Left cardiac atrium (tissue), 1 donor: Measurements from ENCODE around the gene LLPH.

DNA sequence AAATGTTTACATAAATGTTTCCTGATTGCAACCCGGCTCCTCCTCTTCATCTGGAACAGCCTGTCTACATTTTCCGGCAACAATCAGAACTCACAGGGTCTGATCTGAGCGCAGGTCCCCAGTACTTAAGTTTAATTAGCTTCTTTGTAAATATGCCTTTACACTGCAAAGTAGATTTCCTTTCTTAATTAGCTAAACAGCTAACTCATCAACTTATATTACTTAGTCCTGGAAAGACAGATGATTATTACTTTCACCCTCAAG, 213.0 kb downstream of the MON2 start:
- PRO-cap, result no peak

DNA sequence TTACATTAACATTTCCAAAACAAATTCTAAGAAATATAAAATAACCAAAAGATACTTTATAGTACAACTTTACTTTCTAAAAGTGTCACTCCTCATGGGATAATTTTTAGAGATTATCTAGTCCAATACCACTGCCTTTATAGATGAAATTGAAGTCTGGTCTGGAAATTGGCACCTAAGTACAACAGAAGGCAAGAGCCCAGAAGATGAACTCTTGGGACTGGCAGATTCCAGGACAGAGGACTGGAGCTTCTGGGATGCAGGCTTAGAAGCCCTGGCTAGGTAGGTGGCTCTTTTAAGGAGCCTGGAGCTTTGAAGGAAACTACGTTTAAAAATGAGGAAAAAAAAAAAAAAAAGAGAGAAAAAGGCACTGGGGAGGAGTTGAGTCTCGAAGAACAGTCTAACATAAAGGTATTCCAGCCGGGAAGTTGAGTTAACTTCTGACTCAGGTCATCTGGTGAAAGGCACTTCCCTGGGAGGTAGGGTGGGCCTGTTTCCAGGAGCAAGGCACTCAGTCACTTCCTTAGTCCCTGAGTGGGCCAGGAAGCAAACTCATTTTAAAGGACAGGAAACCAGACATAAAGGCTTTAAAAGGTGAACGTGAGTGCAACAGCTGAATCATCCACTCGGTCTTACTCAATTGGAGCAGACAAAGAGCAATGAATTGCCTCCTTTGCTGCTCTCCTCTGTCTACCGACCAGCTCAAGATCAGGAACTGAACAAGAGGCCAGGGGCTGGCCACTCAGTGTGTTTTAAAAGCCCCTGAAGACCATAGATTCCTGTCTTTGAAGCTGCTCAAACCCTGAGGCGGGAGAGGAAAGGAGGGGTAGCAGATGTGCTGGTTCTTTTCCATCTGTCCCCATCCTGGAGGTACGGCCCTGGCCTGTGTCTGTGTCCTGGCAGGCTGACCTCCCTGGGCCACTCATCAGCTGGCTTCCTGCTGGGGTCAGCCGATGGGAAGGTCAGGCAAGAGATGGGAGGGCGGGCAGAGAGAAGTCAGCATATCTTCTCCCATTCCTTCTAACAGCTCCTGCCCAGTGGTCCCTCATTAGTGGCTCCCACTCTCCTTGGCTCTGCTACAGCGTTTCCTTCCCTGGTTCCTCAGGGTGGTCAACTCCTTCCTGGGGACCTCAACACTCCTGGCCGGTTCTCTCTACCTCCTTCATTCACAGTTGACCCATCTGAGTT, 149.0 kb downstream of the PPM1H start:
- PRO-cap, result no peak

DNA sequence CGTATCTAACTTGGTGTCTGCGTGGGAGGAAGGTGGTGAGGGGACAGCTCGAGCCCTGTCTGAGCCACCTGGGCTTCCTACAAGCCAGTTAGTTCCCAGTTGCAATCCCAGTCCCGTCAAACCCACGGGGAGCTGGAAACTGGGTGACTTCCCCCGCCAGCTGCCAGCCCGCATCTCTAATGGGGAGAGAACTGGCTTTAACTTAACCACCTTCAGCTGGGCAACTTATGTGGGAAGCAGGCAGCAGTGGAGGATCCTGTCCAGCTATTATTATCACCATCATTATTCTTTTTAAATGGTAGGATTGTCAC, 404 bp downstream of the SRGAP1 start:
- PRO-cap, result no peak

DNA sequence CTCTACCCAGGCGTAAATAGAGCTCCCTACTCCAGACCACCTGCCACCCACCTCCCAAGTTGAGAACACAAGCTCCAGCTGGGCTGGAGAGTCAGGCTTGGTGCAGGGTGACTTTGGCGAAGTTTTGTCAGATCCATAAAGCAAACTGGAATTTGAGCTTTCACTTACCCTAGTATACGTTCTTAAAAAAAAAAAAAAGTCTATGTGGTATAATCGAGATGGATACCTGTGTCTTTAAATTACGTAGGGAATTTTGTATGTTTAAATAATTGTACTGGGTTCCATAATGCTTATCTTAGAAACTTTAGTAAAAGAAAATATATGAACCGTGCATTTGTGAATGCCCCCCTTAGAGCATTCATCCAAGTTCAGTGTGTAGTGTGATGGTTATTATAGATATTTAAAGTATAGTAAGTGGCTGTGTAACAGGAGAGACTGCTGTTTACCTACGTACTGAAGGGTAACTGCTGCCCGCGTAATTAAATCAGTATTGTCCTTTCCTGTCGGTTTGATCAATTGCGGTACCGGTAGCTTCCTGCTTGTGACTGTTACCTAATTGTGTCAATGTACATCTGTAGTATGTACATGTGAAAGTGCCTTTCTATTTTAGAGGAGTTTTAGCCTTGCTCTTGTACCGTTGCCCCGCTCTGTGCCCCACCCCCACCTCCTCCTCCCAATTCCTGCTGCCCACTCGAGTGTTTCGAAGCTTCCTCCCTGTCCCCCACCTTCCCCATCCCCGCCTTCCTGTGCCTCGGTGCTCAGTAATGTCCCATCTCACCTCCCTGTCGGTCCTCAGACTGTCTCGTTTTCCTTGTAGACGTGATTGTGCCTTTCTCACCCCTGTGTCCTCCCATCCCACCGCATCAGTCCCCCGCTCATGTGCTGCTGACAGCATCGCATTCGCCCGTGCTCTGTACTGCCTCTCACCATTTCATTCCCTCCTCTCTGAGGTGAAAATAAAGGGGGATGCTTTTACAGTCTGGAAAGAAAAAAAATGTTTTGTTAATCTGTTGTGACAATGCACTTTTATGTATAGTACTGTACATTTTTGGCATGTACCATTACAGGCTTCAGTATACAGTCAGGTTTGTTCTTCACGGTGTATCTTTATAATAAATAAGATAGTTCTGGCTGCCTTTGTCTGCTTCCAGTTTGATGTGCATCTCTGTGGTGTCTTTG, 75.0 kb downstream of the KICS2 start:
- PRO-cap, result no peak

GRCh38 chr12:64405328-64405584, 1.1 kb downstream of the XPOT start:
- PRO-cap, result no peak

- PRO-cap, result no peak
These were observed 4.0 kb upstream of the TBK1 start for GRCh38 chr12:64447687-64448624.

GRCh38 chr12:64465641-64465982, 13.7 kb downstream of the TBK1 start:
- PRO-cap, result no peak

GRCh38 chr12:64596295-64596834, 13.9 kb upstream of the RASSF3 start:
- PRO-cap, result no peak

DNA sequence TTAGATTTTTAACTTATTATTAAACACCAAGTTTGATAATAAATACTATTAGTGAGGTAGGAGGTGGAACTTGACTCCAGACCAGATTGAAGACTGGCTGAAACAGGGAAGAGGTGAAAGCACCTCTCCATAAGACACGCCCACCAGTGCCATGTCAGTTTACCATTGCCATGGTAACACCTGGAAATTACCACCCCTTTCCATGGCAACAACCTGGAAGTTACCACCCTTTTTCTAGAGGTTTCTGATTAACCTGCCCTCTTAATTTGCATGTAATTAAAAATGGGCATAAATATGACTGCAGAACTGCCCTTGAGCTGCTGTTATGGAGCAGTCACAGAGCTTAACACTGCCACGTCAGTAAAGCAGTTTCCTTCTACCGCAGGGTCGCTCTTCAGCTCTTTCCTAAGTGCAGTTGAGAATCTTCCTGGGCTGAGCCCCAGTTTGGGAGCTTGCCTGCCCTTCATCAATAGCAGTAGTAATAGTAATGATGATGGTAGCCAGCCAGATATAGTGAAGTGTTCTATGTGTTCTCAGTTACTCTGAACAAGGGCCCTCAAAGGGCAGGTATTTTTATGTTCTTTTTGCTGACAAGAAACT, 55.2 kb downstream of the RASSF3 start:
- PRO-cap, result no peak

DNA sequence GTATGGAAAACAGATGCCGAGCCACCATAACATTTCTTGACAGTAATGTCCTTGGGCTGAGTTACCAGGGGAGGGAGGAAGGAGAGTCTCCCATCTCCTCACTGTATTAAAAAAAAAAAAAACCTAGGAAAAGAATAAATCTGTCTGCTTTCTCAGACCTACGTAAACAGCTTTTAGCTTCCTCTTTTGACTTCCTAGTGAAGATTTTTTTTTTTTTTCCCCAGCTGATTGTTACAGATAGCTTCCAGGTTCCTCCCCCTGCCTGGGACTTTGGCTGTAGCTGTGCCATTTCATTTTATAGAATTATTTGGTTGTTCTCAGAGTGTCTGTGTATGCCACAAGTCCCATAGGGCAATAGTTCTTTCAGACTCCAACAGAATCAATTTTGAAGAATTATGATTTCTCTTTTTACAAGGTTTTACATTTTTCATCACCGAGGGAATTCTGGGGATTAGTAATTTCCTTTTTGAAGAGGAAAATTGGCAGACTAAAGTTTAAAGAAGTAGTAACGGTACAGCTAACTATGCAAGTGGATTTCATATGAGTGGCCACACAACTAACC, 23.1 kb upstream of the GNS start:
- PRO-cap, result no peak

DNA sequence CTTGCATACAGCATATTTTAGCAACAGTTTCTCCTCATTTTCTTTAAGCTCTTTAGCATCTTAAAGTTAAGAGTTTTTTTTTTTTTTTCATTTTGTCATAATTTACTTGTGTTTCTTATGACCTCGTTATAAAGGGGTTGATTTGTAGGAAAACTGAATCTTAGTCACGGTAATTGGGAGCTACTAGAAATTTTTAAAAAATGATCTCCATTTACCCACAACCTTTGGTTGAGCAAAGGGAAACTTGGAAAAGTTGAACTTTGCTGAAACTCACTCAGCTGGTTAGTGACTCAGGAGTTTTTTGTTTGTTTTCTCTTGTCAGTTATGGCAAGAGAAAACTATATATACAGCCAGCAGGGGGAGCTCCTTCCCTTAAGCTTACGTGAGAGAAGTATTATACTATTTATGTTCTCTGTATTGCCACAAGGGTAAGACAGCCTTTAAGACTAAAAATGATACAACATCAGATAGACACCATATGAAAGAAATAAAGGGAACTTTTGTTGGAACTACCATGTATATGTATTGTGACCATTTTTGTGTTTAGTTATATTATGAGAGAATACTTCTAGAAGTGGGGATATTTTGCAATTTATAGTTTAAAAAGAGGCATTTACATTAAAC, 28.3 kb upstream of the TBC1D30 start:
- PRO-cap, result no peak

DNA sequence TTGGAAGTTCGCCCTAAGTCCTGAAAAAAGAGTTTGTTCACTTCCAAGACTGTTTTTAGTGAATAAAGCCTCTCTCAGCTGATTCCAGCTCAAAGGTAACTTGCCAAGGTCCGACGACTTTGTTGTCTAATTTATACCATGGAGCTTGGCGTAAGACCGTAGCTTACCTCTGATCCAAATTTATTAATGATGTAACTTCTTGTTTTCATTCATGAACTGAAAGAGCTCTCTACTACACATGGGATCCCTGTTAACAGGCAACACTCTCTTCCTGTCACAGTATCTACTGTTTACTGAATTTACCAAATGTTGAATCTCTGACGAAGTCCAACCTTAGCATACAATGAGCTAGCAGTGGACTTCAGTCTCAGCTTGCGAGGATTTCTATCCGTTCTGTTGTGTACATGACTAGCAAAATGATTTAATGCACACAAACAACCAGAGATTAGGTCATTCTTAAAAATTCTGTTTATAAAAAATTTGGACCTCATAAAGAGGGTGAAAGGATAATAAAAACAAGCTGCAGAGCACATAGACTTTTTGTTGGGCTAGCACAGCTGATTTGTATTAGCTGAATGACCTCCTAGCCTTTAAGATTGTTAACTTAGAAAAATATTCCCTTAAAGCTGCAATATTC, 49.1 kb downstream of the MSRB3 start:
- PRO-cap, result no peak

DNA sequence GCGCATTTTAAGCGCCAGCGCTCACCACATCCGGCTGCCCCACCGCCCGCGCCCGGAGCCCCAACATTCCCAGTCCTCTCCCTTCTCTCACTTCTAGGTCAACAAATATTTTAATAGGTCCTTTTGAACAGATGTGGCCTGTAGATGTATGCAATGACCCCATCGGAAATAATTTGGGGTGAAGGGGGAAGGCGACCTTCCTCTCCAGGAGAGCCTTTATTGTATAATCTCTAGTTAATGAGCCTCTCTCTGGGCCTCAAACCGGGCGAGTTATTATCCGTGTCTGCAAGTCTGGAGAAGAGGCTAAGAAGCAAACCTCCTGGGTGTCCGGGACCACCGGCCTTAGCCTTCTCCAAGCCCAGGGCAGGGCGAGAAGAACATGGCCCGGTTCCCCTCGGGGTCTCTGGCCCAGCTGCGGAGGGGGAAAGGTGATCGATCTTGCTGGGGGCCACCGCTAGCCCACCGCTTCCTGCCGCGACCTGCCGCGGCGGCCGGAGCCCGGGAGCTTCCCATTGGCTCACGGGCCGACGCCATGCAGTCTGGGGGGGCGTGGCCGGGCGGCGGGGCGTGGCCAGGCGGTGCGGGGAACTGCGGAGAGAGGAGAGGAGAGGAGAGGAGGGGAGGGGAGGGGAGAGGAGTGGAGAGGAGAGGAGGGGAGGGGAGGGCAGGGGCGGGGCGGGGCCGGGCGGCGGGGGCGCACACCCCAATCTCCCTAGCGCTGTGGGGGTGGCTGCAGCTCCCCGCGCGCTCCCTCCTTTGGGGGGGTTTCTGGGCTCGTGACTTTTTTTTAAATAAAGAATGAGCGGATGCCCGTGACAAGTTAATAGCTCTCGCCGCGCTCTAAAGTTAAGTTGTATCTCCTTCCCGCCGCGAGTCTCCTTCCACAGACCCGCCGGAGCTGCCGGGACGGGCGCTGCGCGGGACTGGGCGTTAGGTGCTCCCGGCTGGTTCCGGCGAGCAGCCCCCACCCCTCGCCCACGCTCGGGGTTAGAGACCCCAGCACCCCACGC, 83.0 kb upstream of the HMGA2 start:
- PRO-cap, result unidirectional peak, minus-strand start at position 481 of the sequence

- PRO-cap, result no peak
These were observed 1.1 kb downstream of the HMGA2 start for GRCh38 chr12:65825380-65825861.

- PRO-cap, result no peak
These were observed 71.6 kb downstream of the HMGA2 start for GRCh38 chr12:65895430-65896766.

DNA sequence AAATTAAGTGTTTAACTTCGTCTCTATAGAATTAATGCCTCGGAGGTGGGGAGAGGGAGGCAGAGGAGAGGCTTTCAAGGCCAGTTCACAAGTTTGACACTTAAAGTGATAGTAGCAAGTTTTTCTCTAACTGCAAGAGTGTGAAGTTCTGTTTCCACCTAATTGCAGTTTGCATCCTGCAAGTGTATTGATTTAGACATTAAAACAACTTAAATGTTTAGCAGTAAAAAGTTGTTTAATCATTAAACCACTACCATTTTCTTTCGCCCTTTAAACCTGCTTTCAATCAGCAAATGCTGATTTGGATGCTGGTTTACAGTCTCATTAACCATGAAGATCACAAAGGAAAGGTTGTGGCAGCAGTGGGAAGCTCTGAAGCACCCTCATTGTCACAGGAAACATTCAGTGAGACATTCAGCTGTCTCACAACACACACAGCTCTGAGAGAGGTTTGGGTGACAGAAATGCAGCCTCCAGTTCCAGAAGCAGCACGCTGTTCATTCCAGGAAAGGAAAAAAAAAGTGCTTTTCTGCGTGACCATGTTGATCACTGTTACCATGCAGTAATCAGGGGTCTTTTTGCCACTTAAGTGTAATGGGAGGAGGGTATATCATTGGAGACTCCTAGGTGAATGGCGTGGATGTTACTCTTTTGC, 102.2 kb downstream of the HMGA2 start:
- PRO-cap, result no peak

DNA sequence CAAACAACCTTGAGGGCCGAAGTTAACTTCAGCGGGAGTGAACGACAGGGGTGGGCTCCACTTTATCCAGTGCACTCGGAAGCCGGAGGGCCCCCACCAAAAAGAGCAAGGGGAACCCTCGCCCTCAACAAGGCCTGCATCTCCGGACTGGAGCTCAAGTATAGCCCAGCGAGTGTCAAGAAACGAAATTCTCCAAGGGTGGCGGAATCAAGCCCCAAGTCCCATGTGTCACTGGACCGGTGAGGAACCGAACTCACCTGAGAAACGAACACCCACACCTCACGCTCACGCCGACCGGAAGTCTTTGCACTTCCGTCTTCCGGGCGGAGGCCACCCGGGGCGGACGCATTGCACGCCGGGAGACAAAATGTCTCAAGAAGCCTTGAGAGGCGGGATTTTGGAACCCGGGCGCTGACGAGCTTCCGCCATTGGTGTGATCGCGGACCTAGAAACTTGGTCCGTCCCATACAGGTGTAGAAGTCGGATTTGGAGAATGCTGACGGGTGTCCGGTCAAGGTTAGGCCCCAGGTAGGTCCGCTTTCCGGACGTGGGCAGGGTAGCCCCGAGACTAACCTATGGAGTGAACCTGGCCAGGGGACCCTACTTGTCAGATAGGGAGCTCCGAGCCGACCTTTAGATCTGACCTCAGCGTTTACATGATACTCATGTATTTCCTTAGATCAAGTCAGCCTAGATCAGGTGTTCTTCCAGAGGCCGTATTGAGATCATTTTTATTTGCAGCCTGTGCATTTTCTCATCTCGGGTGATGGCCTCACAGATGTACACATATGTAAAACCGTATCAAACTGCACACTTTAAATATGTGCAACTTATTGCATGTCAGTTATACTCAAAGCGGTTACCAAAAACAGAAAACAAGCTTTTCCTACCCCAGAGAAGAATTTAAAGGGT, at the start of gene LLPH:
Gene LLPH, minus strand, starts transcription at position 303 of the 912 bp plus-strand sequence.
- PRO-cap, result bidirectional peak, plus-strand start at position 414 of the sequence, minus-strand start at position 302 of the sequence

DNA sequence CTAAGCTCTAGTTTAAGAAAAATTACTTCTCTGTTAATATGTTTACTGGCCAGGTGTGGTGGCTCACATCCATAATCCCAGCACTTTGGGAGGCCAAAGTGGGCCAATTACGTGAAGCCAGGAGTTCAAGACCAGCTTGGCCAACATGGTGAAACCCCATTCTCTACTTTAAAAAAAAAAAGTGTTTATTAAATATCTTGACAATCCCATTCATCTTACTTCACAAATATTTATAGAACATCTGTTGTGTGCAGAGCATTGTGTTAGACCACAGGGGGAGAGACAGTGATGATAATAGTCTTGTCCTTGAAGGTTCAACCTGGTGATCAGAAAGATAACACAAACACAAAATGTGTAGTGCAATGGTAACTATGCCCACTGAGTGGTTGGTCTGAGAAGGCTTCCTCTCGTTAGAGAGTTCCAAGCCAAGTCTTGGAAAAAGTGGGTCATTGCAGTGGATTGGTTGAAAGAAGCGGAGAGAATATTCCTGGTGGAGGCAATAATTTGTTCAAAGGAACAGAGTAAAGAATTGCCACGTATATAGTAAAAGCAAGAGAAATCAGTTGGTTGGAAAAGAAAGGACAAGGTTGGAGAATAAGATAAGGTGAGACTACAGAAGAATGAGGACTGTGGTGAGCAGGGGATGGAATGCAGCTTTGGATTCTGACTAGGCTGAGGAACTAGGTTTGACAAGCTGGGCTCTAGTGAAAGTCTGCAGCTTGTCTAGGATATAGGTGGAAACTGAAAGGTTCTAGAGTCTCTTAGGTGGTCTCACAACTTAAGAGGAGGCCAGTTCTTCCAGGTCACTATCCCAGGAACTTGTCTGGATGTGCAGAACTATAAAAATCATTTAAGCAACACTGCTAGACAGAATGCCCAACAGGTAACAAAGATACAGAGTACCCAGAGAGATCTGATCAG, 42.4 kb downstream of the IRAK3 start:
- PRO-cap, result no peak

DNA sequence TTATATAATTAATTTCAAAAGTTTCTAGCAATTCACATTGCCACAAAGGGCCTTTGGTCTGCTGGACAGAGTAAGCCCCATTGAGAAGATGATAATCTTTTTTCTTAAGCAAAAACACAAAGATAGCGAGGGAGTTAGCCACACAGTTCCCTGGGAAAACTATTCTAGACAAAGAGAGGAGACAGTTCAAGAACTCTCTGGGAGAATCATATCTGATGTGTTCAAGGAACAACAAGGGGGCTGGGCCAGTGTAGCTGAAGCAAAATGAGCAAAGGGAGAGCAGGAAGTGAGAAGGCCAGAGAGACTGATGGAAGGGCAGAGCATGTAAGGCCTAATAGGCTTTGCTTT, 16.3 kb upstream of the HELB start:
- PRO-cap, result no peak

DNA sequence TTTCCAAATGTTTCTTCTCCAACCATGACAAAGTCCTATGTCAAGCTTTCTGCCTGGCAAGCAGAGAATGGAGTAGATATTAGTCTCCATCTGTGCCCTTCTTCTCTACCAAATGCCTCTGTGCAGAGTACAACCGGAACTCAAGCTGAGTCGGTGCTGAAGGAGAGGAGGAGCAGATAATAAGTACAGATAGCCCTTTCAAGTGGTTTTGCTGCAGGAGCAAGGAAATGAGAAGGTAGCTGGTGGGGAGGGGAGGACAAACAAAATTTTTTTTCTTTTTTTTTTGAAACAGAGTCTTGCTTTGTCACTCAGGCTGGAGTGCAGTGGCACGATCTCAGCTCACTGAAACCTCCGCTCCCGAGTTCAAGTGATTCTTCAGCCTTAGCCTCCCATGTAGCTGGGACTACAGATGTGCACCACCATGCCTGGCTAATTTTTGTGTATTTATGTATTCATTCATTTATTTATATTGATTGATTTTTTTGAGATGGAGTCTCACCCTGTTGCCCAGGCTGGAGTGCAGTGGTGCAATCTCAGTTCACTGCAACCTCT, 14.1 kb upstream of the HELB start:
- PRO-cap, result no peak